Fibroblast of villous mesenchyme (primary cell): Measurements from ENCODE around the genes POLA1, MAGEB10 and FTHL17.

- CAGE, long polyA plus RNA, result no peak
Measured at GRCh38 chrX:24464502-24464960, 555 bp upstream of the PDK3 start.

GRCh38 chrX:24693230-24694458 is at the start of gene POLA1:
Gene POLA1, plus strand, starts transcription at chrX:24693918.
- CAGE, long polyA plus RNA, result no peak

GRCh38 chrX:24808035-24808699 is 114.4 kb downstream of the POLA1 start:
- CAGE, long polyA plus RNA, result no peak

DNA sequence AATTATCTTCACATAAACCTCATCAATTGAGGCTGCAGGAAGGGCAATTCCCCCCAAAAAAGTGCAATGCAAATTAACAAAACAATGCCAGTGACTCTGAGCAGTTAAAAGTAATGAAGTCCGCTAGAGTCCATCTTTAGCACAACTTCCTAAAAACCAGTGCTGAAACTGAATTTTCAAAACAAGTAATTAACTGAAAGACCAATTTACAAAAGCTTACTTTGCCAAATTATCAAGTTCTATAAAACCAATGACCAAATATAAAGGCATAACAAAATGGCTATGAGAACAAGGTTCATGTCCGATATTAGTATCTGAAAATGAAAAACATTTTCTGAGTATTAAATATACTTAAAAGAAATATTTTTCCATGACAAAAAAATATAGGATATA is 309.1 kb downstream of the PPP4R3C start:
- CAGE, long polyA plus RNA, result no peak

- CAGE, long polyA plus RNA, result no peak
Measured at GRCh38 chrX:27807662-27808248, at the start of gene MAGEB10. Gene MAGEB10, plus strand, starts transcription at chrX:27807990.

DNA sequence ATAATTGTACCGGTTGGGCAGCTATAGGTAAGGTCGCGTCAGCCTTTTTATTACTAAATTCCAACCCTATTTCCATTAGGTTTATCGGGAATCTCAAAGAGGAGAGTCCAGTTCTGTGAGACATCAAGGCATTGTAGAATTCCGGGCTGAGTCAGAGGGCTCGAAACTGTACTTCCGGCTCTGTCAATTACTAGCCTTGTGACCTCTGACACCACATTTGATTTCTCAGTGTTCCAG is 4.3 kb downstream of the IL1RAPL1 start:
- CAGE, long polyA plus RNA, result no peak

GRCh38 chrX:30097320-30097737 is 118.0 kb upstream of the MAGEB2 start:
- CAGE, long polyA plus RNA, result no peak

DNA sequence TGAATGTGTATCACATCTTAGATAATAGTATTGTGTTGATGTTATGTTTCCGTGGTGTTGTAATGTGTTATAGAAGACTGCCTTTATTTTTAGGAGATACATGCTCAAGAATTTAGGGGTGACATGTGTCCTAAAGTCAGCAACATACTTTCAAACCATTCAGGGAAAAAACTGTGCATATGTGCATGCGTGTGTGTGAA is 1.5 kb downstream of the TASL start:
- CAGE, long polyA plus RNA, result no peak

DNA sequence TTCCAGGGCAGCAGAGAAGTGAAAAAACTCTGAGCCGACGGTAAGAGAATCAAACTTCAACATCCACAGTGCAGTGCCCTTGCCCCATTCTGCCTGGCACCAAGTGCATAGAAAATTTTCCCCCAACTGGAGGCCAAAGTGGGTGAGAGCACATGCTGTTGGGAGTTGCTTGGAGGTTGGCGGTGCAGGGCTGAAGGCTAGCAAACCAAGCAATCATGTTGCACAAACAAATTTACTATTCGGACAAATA is 36.1 kb upstream of the GK start:
- CAGE, long polyA plus RNA, result no peak

GRCh38 chrX:31071669-31071890 is 261 bp downstream of the FTHL17 start:
- CAGE, long polyA plus RNA, result no peak

DNA sequence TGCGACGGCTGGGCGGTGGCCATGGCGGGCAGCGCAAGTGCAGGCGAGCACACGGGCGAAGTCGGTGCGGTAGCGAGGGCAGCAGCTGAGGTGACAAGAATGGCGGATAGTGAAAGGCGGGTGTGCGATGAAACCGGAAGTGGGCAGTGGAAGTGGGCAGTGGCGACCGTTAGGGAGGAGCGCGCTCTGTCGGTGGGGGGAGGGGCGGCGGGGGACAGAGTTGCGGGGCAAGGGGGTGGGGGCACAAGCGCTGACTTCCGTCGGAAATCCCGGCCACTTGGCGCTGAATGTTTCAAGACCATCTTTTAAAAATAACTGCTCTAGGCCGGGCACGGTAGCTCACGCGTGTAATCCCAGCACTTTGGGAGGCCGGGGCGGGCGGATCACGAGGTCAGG is at the start of gene FTHL17:
Gene FTHL17, minus strand, starts transcription at position 111 of the 396 bp plus-strand sequence.
- CAGE, long polyA plus RNA, result no peak

DNA sequence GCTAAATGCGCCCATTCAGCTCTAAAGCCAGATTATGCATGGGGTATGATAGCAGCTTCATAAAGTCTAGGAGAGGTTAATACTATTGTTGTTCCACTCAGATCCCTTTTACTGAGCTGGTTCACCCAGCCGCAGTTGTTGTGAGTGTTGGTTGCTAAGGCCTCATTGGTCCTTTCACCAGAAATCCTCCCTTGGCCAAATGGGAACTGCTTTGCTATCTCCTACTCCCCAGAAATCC is 266.0 kb upstream of the FTHL17 start:
- CAGE, long polyA plus RNA, result no peak

DNA sequence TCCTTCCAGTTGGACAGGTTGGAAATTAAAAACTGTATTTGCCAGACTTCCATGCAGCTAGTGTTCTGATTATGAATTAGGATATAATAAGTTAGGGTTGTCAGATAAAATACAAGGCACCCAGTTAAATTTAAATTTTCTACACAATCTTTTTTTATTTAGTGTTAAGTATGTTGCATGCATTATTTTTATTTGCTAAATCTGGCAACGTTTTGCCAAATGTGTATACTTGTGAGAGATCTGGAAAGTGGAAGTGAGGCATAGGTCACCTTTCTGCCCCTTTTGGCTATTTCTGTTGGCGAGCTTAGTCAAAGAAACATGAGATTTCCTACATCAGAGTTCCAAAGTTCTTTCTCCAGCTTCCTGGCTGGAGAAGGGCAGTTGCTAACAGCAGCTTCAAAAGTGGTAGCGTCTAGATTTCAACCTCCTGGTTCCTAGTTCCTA is 455.5 kb upstream of the FTHL17 start:
- CAGE, long polyA plus RNA, result no peak

DNA sequence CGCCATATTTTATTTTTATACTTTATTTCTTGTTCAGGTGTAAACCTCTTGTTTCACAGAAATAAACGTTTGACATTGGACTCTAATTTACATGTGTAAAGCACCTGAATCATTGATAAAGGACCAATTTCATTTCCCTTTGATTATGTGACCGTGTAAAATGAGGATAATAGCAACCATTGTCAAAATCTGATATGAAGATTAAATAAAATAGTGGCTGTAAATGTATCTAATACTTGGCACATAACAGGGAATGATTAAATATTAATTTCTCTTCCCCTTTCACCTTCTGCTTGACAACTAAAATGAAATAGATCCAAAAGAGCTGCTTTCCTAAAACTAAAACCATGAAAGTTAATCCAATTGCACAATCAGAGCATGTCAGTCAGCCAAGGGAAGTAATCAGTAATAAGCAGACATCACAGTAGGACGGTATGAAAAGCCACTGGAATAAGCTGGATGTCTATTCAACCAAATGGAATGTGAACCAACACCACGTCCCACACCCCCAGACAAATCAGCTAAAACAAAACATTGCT is 859.2 kb upstream of the FTHL17 start:
- CAGE, long polyA plus RNA, result no peak

GRCh38 chrX:32343103-32343323 is 868.3 kb downstream of the DMD start:
- CAGE, long polyA plus RNA, result no peak

- CAGE, long polyA plus RNA, result no peak
Measured at GRCh38 chrX:32362795-32363102, 848.6 kb downstream of the DMD start.

GRCh38 chrX:32491406-32491605 is 720.0 kb downstream of the DMD start:
- CAGE, long polyA plus RNA, result no peak

DNA sequence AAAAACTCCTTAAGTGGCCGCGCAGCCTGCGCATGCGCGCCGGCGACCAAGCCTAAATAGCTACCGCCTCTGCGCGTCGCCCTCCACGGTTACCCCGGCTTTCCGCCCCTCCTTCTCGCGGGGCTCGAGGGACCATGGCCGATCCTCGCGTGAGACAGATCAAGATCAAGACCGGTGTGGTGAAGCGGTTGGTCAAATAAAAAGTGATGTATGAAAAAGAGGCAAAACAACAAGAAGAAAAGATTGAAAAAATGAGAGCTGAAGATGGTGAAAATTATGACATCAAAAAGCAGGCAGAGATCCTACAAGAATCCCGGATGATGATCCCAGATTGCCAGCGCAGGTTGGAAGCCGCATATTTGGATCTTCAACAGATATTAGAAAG is 170.1 kb downstream of the DMD start:
- CAGE, long polyA plus RNA, result no peak

DNA sequence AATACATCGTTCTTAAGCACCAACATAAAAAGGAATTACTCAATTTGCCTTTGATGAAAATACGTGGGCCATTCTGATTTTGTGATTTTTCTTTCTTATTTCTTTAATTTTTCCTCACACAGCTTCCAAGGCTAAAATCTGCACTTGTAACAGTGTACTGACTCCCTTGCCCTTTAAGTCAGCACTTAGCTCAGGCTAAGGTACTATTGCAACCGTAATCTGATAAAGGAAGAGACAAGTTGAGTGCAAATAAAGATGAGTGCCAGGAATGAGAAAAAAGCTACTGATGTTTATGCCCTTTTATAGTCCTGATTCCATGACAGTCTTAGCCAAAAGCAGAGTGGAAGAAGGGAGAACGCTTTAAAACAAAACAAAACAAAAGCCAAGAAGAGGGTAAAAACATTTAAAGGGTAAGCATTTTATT is 6.0 kb downstream of the DMD start:
- CAGE, long polyA plus RNA, result no peak

DNA sequence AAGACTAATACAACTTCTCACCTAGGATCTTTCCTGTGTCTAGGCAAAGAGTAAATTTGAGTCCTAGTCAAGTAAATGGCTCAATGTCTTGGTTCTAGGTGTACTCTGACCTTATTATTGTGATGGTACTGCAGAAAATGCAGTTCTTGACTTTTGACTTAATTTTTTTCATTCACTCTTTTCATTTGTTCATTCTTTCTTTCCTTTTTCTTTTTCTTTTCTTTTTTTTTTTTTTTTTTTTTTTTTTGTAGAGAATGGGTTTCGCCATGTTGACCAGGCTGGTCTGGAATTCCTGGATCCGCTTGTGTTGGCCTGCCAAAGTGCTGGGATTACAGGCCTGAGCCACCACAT is 260.9 kb downstream of the TMEM47 start:
- CAGE, long polyA plus RNA, result no peak